Bronchial lymph node (tissue), 1 donor: ENCODE results near the gene IHH.

DNA sequence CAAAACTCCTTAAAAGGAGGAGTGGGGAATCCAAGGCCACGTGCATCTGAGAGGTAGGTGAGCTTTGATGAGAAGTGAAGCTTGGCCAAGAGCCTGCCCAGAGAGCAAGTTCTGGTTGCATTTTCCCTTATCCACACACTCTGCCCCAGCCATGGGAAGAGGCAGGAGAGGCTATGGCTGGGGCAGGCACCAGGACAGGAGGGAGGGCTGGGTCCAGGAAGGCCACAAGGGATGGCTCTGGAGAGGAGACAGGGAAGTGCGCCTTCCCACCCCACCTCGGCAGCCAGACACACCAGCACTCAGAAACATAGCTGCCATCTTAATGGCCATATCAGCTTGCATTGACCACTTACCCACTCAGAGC is 148.2 kb downstream of the TNS1 start:
- PRO-cap, result no peak

DNA sequence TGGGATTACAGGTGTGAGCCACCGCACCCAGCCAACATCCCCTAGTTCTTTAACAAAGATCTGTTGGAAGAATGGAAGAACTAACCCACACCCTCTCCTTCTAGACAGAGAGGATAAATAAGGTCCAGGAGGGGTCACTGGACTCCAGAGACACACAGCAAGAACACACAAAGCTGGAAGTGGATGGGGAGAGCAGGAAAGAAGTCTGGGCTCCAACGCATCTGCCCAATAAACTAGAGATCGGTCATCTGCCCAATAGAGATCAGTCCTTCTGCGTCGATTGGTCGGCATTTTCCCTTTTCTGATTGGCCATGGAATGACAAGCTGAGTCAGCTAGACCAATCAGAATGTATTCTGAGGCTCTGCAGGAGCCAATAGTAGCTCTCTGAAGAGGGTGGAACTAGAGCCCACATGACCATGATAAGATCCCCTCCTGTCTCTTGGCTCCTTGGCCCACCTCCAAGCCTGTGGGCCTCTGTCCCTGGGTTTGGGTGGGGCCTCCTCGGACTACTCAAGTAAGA is 115.2 kb downstream of the TNS1 start:
- PRO-cap, result no peak

DNA sequence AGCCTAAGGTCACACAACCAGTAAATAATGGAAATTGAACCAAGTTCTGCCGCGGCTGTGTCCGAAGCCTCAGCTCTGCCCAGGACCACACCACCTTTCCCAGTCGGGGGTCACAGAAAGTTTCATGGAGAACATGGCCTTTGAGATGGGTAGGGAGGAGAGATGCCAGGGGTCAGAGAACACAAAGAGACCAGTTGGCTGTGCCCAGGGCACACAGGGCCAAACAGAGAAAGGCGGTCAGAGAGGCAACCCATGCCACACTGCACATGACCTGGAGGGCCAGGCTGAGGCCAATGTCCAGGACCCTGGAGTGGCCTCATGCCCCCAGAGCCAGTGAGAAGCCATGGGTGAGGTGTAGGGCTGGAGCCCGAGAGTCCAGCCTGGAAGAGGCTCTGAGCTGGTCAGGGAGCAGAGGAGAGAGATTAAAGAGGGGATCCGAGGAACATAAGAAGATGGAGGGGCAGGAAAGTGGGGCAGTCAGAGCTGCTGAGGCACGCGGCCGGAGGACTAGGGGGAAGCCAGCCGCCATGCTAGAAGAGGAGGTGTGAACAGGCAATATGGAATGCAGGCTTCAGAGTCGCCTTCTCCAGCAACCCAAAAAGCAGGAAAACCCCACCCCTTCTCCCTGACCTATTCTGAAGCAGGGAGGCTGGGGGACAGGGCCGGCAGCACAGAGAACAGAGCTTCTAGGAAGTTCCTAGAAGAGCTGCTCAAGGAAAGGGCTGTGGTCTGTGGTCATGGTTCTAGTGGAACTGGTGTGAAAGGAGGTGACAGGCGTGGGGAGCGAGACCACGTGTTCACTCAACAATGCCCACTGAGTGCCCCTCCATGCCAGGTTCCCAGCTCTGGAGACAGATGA is 72.3 kb downstream of the TNS1 start:
- PRO-cap, result no peak

DNA sequence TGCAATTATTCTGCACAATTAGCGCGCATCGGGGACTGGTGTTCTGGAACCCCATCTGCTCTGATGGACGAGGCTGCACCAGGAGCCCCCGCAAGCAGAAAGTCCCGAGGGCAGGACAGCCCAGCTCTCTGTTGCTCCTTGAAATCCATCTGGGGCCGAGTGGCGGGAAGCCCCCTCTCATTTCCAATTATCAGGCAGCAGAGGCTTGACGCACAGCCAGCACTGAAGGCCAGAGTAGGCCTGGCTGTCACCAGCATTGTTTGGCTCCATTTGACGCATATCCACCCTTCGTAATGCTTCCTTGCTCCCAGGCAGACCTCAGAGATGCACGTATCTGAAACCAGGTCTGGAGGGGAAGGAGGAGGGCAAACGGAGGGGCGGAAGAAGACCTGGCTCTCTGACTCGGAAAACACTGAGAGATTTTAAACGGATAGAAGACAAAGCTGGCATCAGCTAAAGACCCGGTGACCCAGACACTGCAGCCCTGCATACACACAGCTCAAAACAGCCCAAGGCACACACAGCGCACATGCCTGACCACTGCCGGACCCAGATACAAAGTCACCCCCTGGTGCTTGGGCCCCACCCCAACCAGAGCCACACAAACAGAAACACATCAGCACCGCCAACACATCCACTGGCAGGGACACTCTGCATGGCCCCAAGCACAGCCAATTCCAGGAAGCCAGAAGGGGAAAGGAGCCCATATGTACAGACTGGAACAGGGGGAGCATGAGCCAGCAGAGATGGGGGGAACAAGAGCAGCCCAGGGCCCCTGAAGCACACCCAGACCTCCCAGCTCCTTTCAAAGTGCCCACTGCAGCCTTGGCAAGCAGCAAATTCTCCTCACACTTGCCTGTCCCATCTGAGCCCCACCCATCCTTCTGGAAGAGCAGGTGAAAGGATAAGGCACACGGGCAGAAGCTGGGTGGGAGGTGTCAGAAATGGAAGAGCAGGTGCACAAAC is 69.6 kb downstream of the TNS1 start:
- PRO-cap, result no peak

DNA sequence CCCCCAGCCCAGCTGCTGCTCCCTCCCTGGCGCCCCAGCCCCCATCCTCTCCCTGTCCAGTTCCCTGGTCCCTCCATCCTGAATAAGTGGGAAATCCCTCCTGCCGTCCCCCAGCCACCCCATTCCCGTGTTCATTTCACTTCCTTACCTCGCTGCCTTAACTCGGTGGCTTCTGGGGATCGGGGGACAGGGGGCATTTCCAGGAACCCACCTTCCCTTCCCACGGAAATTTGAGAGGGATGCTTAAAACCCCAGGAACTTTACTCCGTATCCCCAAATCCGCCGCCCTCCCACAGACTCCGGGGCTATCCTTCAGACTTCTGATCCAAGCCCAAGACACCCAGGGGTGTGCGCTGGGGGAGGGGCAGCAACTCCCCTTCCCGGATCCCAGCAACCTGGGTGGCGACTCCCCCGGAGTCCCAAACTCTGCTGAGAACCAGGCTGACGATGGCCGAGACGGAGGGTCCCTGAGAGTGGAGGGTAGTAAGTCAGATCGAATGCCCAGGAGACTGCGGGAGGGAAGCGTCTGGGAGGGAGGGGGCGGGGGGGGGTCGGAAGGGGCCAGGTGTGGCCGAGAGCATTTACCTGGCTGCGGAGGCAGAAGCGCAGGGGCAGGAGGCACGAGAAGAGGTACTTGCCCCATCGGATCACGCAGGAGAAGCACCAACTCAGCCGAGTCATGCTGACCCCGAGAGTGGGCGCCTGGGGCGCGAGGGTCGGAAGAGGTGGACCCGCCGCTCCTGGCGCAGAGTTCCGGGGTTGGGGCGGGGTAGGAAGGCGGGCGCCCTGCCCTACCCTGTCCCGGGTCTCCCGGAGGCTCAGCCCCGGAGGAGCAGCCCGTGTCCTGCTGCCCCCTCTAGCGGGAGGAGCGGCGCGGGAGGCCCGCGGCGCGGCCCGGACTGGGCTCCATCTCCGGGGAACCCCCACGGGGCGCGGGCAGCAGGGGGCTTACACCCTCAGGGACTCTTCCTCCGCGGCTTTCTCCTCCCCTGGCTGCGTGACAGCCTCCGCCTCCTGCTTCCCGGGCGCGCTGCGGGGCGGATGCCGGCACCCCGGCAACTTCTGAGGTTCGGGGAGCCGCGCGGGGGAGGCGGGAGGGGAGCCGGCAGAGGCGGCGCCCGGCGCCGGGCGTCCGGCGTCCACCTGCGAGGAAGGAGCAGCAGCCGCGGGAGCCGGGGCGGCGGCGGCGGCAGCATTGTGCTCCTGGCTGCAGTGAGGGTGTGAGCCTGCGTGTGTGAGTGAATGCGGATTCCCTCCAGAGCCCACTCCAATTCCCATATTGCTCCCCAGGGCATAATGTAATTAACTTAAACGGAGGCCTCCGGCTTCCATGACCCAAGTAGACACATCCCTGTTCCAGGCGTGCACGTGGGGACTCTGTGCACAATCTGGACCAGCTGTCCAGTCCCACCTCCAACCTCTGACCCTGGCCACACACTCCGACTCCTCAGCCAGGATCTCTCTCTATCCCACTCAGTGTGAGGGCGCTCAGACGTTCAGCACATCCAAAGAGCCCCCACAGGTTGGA is 7.3 kb upstream of the TNS1 start:
- PRO-cap, result no peak

GRCh38 chr2:218063393-218063965 is 5.6 kb upstream of the RUFY4 start:
- PRO-cap, result no peak

DNA sequence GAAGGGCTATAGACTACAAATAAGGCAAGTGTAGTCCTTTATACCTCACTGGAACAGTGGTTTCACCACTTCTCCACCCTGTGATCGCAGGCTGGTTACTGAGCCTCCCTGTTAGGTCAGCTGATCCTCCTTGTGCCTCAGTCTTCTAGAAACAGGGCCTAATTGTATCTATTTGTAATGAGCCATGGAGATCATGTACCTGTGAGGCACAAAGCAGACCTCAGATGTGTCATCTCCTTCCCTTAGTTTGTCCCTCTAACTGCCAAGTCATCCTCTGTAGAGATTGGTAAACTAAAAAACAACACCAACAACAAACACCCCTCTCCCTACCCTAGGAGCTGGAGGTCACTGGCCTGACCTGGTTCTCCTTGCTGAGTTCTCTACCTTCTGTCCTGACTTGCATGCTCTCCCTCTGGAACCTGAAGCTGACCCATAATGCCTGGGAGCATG is 4.7 kb downstream of the CXCR2 start:
- PRO-cap, result no peak

- PRO-cap, result no peak
These were observed 4.3 kb upstream of the GPBAR1 start for GRCh38 chr2:218256612-218256897.

DNA sequence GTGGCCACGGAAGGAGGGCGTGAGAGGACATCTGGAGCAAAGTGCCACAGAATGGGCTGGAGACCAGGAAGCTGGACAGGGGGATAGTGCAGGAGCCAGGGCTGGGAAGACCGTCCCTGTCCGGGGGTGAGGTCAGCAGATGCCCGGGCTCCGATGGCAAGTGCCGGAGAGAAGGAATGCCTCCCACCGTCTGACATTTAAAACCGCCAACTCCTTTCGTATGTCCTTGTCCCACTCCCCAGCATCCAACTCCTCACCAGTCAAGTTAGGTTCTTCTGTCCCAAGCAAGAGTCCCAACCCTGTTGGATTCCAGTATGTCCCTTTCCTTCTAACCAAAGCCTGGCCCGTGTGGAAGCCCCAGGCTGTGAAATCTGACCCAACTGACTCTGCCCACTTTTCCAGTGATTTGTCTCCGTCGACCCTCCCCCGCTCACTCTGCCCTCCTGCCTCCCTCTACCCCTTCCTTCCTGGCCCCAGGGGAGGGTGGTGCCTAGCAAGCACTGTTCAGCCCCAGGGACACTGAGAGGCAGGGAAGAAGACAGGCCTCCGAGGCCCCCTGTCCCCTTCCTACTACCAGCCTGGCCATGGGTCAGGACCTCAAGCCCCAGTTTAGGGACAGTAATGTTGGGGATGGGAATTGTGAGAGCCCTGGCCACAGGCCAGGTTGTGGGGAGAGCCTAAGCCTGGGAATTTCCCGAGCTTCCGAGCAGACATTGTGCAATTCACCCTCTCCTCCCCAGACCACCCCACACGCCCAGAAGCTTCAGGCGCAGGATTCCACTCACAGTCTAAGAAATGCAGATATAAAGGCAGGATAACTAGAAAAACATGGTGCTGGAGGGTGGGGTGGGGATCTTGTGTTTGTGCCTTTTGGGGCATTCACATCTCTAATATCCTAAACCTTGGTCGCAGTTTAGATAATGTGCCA is 31.6 kb upstream of the TMBIM1 start:
- PRO-cap, result bidirectional peak, plus-strand start at position 513 of the sequence, minus-strand start at position 437 of the sequence

DNA sequence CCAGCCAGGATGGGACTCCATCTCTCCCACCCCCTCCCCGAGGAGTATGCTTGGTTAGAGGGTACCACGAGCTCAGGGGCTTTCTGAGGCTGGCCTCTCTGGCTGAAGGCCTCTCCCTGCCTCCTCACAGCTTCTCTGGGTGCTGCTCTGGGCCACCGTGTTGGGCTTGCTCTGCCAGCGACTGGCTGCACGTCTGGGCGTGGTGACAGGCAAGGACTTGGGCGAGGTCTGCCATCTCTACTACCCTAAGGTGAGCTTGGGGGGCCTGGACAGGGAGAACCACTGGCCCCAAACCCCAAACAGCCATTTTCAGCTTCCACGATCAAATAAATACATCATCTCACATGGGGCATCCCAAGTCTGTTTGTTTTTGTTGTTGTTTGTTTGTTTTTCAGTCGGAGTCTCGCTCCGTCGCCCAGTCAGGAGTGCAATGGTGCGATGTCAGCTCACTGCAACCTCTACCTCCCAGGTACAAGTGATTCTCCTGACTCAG is 3.0 kb downstream of the SLC11A1 start:
- PRO-cap, result no peak

DNA sequence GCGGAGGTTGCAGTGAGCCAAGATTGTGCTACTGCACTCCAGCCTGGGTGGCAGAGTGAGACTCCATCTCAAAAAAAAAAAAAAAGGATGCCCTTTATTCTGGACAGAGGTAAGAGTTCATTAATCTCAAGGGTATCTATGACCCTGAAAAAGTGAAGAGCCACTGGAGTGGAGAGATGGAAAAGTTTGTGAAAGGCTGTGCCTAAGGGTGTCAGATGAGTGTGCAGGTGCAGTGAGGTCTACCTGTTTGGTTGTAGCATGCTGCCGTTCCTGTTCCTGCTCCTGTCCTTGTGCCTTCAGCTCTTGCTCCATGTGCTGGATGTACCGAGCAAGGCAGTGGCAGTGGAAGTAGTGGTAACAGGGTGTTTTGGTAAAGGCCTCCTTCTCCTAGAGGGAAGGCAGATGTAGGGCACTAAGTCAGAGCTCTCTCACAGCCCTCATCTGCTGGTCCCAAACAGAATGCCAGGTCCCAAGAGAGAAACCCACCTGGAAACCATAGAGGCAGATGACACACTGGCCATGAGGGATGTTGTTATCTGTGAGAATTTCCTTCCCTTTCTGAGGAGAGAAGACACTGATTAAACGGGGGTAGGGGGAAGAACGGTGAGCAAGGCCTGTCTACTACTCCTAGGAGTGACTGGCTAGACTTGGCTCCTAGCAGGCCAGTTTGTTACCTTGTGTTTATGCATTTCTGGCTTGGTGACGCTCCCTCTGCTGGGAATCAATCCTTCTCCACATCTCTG is 6.0 kb downstream of the RNF25 start:
- PRO-cap, result no peak

GRCh38 chr2:218744927-218745586 is 34.4 kb downstream of the TTLL4 start:
- PRO-cap, result unidirectional peak, minus-strand start at chr2:218745346

DNA sequence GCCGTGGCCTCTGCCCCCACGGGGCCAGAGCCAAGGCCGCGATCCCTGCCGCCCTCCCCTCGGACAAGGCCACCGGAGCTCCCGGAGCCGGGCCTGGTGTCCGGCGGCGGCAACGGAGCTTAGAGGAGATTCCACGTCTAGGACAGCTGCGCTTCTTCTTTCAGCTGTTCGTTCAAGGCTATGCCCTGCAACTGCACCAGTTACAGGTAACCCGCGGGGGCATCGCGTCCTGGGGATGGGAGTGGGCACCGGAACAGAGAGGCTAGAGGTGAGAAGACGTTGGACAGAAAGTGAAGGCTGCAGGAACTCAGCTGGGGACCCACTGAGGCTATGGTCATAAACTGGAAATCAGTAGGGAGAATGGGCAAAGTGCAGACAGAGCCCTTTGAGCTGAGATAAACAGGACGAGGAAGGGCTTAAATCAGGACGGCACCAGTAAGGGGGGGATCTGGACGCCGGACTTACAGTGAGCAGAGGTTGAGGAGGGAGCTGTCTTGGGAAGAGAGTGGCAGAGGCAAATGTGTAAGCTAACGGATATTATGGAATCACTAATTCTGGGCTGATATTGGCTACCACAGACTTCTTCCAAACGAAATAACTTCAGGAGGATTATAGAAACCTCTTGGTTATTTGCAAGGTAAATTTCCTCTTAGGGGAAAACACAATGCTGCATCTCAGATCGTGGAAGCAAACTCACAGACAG is 436 bp downstream of the CYP27A1 start:
- PRO-cap, result no peak

- PRO-cap, result no peak
These were observed 27.5 kb downstream of the CYP27A1 start for GRCh38 chr2:218809182-218810173.

DNA sequence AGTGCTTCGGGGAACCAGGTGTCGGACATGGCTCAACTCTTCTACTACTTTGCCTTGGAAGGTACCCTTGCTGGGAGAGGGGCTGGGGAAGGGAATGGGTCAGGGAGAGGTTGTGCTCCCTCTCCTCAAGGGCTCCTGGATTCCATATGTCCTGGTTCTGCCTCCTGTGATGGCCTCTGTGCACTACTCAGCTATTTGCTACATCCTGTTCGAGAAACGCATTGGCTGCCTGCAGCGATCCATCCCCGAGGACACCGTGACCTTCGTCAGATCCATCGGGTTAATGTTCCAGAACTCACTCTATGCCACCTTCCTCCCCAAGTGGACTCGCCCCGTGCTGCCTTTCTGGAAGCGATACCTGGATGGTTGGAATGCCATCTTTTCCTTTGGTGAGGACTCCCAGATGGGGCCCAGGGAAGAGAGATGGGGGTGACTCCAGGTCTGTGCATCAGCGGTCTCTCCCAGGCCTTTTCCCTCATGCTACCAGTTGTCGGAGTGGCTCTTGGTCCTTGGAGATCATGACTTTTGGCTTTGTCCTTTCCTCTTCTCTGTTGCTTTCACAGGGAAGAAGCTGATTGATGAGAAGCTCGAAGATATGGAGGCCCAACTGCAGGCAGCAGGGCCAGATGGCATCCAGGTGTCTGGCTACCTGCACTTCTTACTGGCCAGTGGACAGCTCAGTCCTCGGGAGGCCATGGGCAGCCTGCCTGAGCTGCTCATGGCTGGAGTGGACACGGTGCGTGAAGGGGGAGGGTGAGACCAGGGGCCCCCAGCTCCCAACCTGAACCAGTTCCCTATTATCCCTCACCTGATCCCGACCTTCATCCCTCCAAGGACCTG is 30.6 kb downstream of the CYP27A1 start:
- PRO-cap, result no peak

- PRO-cap, result no peak
These were observed 3.7 kb upstream of the CRYBA2 start for GRCh38 chr2:218996918-218997275.

- PRO-cap, result no peak
These were observed 1.9 kb downstream of the IHH start for GRCh38 chr2:219058574-219059483.

DNA sequence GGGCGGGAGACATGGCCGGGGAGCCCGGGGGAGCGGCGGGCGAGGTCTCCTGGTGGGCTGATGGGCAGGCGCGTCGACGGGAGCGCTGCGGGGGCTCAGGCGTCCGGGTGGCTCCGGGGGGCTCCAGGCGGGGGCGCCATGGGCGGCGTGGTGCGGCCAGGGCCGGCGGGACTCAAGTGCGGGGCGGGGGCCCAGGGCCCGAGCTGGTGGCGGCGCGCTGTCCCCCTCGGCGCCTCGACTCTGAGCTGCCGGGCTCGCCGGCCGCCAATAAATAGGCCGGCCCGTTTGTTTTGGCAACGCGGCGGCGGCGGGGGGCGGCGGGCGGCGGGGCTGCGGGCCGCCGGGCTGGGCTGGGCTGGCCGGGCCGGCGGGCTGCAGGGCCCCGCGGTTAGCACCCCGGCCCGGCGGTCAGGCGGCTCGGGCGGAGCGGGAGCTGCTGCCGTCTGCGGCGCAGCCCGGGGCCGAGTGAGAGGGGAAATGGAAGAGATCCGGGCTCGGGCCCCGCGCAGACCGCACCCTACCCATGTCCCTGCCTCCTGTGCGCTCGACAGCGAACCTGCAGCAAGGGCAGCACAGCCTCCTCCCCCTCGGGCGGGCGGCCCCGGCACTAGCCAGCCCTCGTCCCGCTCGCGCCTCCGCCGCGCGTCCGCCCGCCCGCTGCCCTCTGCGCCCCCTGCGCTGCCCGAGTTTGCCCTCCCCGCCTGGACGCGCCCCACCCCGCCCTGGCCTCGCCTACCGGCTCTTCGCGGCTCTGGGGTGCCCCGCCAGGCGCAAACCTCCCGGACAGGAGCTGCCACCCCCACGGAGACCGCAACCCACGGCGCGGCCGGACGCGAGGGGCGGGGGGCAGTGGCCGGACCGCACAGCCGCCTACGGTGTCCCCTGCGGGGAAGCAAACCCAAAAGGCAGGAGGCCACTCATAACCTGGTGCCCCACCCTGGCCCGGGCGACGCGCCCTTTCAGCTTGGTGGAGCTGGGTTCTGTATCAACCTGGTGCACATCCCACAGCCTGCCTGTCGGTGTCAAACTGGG is at the start of gene IHH:
Gene IHH (minus strand): TSS at position 467 of the 1,032 bp plus-strand sequence.
- PRO-cap, result no peak

- PRO-cap, result no peak
These were observed 38.6 kb downstream of the NHEJ1 start for GRCh38 chr2:219122040-219122408.

GRCh38 chr2:219123303-219124346 is 37.0 kb downstream of the NHEJ1 start:
- PRO-cap, result no peak